Pulmonary artery (tissue), 1 donor: ENCODE results near the genes CHEK1, PATE4, CDON and ST3GAL4.

- PRO-cap, result no peak
These were observed 44.6 kb downstream of the FEZ1 start for GRCh38 chr11:125451355-125451927.

- PRO-cap, result unidirectional peak, minus-strand start at chr11:125625655; unidirectional peak, minus-strand start at chr11:125625849
These were observed at the start of gene CHEK1 for GRCh38 chr11:125624968-125626033. Gene CHEK1, plus strand, starts transcription at chr11:125625163.

DNA sequence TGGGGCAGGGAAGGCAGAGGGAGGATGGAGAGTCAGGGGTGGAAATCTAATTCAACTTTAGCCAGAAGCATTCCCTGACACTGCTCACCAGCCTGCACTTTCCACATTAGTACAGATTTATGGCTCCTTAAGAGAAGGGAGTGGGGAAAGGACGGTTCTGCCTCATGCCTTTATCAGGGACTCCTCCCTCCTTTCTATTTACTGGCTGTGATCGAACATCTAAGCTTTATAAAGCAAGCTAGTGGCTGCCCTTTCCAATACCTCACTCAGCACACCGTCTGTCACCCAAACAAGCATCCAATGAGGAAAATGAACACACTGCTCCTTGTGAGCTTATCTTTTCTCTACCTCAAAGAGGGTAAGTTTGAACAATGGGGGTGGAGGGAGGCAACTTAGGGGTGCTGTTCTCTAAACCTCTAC, at the start of gene PATE4:
Gene PATE4, plus strand, starts transcription at position 257 of the 420 bp plus-strand sequence.
- PRO-cap, result no peak

DNA sequence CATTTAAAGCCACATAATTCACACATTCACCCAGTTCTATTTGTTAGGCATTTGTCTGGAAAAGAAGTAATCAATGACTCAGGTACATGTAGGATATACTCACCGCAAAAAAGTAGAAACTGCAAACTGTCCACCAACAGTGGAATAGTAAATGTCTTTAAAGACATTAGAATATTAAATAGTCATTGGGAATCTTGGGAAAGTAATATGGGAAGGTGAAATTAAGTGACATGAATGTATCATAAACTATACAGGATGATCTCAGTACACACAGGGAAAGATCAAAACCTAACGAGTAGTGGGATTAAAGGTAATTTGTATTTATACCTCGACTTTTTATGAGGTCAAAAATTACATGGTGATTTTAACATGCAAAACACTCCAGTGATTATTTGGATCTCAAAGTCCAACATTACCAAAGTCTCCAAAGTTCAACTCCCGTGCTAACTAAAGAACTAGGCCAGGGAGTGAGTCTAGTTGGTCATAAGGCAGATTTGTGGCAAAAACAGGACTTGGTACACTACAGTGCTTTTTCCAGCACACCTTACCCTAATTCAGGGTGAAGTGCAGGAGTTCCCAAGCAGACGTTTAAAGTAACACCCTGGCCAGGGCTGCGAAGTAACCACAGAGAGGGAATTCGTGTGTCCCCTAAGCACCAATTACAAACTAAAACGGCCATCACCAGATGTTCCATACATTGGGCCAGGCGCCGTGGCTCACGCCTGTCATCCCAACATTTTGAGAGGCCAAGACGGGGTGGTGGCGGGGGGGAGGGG, 1.2 kb downstream of the PUS3 start:
- PRO-cap, result no peak

- PRO-cap, result no peak
These were observed 14.2 kb downstream of the VSIG10L2 start for GRCh38 chr11:125959782-125960760.

DNA sequence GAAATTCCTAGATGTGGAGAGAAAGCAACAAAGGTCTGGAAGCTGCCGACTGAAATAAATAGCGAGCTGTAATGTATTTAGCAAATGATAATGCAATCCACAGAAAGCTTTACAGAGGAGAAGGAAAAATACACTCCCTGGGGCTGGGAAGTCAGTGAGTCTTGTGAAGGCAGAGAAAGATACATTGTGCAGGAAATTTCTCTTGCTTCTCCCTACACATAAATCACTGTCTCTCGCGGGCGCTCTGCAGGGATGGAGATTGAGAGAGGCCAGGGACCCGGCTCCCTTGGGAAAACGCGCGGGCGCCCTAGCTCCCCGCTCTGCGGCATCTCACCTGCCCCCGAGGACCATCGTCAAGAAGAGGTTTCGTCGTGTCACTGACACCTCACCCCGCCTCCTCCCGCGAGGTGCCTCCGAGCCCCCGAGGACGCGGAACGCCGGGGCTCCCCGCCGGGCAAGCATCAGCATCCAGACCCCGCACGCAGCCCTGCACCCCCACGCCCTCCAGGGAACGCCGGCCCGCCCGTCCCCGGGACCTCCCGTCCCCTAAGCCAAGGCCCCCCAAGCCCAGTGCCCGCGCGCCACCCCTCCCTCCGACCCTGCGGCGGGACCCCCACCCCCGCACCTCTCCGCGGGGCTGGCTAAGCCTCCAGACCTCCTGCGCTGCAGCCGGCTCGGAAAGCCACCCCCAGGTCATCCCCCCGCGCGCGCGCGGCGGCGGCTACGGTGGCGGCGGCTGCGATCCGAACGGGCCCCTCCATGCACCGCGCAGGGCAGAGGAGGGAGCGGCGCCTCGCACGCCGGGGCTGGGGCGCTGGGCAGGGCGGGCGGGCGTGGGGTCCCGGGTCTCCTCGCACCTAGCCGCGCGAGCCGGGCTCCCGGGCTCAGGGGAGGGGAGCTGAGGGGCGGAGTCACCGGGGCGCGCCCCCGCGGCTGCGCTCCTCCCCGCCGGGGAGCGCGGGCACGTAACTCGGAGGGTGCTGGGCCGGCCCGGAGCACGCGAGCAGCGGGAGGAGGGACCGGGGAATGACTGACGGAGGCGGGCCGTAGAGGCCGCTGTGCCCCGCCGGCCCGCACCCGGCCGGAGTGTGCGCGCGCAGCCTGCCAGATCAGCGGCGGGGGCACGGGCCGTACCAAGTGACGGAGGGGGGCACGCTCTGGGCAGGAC, at the start of gene CDON:
Gene CDON, minus strand, starts transcription at position 913 of the 1,168 bp plus-strand sequence.
- PRO-cap, result bidirectional peak, plus-strand start at position 1,002 of the sequence, minus-strand start at position 859 of the sequence

DNA sequence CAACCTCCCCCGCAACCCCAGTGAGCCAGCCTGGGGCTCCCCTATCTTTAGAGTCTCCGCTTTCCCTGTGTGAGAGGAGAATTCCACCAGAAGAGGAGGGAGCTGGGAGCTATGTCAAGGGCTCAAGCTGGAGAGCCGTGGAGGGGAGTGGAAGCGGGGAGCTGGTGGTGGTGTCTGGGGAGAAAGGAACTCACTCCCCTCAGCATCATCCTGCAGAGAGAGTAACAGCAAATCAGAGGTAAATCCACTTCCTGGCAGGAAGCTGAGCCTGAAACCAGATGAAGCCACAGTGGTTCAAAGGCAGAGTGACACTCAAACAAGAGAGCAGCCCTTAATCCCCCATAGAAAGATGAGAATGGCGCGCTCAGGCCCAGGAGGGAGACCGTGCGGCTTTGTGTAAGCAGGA, 21.3 kb upstream of the CDON start:
- PRO-cap, result no peak

DNA sequence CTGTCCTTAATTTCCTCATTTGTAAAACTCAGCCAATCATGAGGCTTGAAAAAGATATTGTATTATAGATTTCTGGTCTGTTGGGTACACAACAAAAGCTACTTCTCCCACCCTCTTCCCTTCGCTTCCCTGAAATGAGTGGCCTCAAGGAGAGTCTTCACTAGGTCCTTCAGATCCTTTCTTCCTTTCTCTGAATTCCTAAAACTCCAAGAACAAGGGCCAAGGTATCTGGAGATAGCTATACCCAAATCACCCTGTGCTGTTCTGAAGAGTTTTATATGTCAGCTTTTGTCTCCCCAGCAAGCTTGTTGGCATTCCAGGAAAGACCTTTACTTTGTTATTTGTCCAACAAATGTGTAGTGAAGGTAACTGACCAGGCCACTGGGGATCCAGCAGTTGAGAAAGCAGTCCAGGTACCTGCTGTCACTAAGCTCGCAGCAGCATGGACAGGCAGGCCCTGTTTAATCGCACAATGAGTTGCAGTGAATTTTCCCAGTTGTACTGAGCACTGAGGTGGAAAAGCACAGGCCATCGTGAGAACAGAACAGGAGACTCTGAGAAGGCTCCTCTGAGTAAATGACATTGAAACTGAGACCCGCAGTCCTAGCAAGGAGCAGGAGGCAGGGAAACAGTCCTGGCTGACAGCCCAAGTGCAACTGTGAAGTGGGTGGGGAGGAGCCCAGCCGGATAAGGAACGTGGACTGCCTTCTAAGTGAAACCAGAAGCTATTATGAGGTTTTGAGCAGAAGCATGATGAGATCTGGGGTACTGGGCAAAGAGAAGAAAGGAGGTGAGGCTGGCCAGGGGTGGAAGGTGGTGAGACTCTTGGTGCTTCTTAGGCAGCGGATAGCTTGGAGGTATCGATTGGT, 39.7 kb upstream of the CDON start:
- PRO-cap, result no peak

- PRO-cap, result no peak
These were observed 52.5 kb upstream of the CDON start for GRCh38 chr11:126115138-126115551.

GRCh38 chr11:126153981-126154424, 57.4 kb downstream of the RPUSD4 start:
- PRO-cap, result no peak

GRCh38 chr11:126271345-126271777, 2.4 kb downstream of the FOXRED1 start:
- PRO-cap, result no peak

DNA sequence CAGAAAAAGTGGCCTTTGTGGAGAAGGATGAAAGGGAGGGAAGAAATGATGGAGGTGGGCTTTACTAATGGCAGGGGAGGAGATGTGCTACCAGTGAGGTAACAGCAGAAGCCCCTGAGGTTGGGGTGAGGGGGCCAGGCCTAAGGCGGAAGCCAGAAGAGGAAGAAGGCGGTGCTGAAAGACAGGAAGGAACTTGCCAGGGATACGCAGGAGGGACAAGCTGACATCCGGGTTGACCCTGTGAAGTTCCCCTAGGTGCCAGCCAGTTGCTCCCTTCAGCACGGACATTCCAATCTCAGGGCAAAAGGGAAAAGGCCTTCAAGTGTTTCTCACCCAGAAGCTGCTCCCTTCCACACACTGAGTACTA, 2.3 kb upstream of the TIRAP start:
- PRO-cap, result no peak

DNA sequence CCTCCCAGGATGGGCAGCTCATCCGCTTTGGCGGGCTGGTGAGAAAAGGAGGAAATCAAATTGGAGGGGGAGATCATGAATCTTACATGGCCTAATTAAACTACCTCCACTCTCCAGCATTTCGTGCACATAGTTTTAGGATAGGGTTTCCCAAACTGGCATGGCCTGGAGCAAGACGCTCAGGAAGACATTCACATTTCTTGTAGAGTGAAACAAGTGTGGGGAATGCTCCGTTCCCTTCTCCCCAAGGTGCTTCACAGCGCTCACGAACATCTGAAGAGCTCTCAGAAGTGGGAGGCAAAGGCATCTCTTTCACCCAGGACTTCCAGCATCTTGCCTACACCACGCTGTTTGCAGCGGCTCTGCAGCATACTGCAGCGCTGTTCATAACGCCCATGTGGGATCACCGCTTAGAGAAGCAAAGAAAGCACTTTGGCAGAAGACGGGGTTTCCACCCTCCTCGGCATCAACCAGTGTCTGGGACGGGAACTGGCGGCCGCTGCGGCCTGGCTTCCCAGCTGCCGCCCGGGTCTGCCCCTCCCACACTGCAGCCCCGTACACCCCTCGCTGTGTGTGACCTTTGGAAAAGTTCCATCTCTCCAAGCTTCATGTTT, 702 bp upstream of the TIRAP start:
- PRO-cap, result no peak

- PRO-cap, result no peak
These were observed 16.3 kb upstream of the ST3GAL4 start for GRCh38 chr11:126339168-126339553.

- PRO-cap, result bidirectional peak, plus-strand start at chr11:126355760, minus-strand start at chr11:126355566
These were observed at the start of gene ST3GAL4 for GRCh38 chr11:126355238-126356386. Gene ST3GAL4, plus strand, starts transcription at chr11:126355686.

GRCh38 chr11:126358119-126358768, 2.8 kb downstream of the ST3GAL4 start:
- PRO-cap, result no peak

- PRO-cap, result no peak
These were observed 31.0 kb downstream of the ST3GAL4 start for GRCh38 chr11:126386276-126387152.

DNA sequence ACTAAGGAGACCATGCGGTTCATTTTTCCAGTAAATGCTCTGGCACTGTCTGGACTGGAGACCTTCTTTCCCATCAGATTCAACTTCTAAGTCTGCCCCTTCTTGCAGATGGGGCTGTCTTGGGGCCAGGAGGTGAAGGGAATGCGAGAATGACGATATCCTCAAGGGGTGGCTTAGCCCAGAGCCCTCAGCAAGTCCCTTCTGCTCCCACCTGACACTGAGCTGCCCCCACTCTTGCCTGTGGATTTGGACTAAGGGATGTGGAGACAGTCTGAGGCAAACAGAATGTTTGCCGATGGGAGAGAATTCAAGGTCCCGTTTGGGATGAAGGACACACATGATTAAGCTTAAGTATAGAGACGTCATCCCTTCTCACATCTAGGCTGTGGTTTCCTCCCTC, 71.3 kb downstream of the ST3GAL4 start:
- PRO-cap, result no peak

- PRO-cap, result no peak
These were observed 78.0 kb downstream of the ST3GAL4 start for GRCh38 chr11:126433463-126433862.

DNA sequence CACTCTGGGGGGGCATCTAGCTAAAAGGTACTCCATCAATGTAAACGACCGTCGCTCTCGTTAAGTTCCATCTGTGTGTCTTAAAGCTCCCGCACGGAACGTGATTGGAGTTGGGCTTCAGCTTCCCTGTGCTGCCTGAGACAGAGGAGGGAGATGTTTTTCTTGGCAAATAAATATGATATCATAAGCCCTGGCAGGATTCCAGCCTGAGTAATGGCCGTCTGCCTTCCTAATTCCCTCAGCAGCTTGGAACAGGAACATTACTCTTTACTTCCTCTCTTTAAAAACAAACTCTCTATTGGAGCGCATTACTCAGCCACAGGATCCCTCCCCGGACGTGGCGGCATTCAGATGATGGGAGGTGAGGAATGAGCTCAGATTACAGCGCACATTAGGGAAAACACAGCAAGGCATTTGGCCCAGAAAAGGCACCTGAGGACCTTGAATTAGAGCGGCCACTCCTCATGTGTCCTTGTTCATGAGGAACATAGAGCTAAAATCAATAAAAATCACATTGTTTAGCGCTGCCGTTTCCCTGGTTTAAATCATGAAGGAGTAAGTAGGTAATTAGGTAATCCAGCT, 230.4 kb downstream of the ST3GAL4 start:
- PRO-cap, result bidirectional peak, plus-strand start at position 350 of the sequence, minus-strand start at position 243 of the sequence